LNCaP clone FGC (cell line): Measurements from ENCODE around the genes SOD3, SEL1L3 and RBPJ.

GRCh38 chr4:24067512-24068333 is 177.9 kb upstream of the PPARGC1A start:
- RRBS, 2 experiments: no CpG with 5 or more reads among the region's 12 CpGs

- RRBS, 2 experiments: no CpG with 5 or more reads among the region's 11 CpGs
Observed at GRCh38 chr4:24218998-24219833, 329.4 kb upstream of the PPARGC1A start.

DNA sequence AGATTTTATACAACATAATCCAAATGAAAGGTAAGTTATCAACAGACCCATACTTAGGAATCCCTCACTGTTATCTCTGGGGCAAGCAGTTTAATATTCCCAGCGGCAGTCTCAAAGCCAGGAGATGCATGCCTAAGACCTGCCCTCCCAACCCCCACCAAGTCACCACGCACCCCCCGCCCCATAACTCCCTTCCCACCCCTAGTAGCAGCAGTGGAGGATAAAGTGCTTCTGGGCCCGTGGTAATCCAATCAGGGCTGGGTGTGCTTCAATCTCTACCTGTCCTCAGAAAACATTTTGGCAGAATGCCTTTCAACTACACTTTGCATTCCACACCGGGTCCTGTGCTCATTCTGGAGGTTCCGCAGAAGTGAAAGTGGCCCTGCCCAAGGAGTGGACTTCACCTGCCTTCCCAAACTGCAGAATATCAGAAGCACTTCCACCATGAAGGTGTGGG is 322.4 kb downstream of the DHX15 start:
- RRBS, 2 experiments: no CpG with 5 or more reads among the region's 6 CpGs

DNA sequence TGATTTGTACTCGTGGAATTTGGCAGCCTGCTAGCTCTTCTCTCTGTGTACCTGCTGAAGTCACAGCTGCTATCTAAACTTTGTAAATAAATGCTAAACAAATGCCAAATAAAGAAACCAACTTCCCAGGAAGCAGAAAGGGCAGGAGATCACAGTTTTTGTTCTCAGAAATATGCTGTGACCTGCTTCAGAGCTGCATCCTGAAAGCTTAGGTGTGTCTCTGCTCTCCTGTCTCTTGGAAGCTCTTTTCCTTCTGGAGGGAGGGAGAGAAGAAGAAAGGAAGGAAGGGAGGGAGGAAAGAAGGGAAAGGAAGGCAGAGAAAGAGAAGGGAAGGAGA is 304.2 kb downstream of the DHX15 start:
- RRBS, 2 experiments: no CpG with 5 or more reads among the region's 1 CpG

DNA sequence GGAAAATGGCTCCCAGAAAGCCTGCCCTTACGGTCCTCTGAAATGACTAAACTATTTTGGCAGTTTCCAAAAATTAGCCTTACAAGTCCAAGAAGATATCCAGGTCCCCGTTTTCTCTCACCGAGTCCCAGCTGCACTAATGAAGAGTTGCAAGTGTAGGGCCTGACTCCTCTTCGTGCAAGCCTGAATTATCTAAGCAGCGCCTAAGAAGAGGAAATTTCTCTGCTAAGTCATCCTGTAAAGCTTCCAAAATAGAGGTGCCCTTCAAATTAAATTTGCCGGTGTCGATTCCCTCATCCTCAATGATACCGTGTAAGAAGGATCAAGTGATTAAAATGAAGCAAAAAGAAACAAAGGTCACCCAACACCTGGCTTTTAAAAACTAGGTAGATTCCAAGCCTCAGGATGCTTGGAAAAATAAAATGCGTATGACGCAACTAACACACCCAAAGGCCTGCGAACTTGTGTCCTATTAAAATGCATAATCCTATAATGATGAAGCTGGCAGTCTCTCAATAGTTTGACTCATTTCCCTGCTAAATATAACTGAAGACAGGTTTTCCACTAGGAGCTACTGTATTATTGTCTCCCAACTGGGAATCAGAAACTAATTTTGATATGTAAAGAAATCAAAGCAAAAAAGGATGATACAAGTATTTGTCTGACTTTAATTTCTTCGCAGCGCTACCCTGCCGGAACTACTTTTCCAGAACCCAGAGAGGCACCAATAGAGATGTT is 263.3 kb downstream of the DHX15 start:
- RRBS, 2 experiments: no CpG with 5 or more reads among the region's 14 CpGs

DNA sequence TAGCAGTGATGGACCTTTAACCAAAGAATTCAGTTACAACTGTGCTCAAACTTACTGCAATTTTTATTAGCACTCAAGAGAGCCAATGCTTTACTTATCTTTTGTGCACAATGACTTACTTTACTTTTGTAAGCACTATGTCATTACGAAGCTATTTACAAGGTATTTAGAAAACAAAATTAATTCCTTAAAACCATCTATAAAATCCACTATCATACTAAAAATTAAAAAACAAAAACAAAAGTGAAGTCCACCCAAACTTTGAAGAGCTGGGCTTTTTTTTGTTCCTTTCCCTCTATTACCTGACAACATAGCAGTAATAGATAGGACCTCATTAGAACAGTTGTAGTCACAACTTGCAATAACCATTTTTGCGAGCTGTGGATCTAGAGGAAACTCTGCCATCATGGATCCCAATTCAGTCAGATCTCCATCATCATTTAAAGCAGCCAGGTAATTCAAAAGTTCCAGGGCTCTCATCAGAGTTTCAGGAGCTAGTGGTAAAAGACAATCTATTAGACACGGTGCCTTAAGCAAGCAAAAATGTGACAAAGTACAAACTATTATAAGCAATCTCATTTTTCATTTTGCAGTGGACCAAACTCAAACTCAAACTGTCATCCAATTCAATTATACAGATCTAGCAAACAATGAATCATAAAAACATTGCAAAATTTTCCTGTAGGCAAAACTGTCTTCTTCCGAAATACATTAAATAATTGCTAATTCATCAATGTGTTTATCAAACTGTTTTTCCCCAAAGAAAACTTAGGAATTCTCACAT is 44.4 kb downstream of the DHX15 start:
- RRBS, 2 experiments: no CpG with 5 or more reads among the region's 4 CpGs

GRCh38 chr4:24657807-24658472 is 73.6 kb upstream of the DHX15 start:
- RRBS, 2 experiments: 90 to 91% methylated on average over 1 of the region's 15 CpGs

DNA sequence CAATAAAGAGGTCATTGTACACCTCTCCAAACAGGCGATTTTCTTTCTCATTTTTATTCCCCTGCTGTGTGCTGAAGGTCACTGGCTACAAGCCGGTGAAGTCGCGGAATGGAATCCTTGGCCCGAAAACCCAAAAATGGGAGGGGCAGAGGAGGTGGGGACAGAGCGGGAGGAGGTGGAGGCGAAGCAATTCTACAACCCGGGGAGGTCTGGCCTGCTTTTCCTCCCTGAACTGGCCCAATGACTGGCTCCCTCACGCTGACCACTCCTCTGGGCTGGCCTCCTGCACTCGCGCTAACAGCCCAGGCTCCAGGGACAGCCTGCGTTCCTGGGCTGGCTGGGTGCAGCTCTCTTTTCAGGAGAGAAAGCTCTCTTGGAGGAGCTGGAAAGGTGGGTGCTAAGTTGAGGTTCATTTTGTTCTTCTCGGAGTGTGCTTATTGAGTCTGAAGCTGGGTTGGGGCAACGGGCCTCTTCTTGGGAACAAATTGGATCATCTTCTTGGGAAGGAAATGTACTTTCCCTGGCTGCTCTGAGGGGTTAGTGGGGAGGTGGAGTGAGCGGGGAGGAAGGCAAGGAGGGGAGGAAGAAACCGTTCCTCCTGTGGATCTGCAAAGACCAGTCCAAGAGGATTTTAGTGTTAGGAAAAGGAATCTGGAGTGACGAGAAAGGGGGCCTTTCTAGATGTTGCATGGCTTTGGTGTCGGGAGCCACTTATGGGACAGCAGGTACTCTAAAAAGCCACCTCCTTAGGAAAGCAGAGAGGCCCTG is at the start of gene SOD3:
Gene SOD3, plus strand, starts transcription at position 312 of the 768 bp plus-strand sequence.
- RRBS, 2 experiments: 3 to 7% methylated on average over 7 of the region's 18 CpGs

- RRBS, 2 experiments: no CpG with 5 or more reads among the region's 11 CpGs
Observed at GRCh38 chr4:24838022-24838608, 42.7 kb downstream of the SOD3 start.

GRCh38 chr4:24842289-24842630 is 46.9 kb downstream of the SOD3 start:
- RRBS, 2 experiments: no CpG with 5 or more reads among the region's 9 CpGs

GRCh38 chr4:25406165-25406674 is 29.2 kb downstream of the ANAPC4 start:
- RRBS, 2 experiments: no CpG with 5 or more reads among the region's 4 CpGs

GRCh38 chr4:25795617-25796512 is 66.9 kb downstream of the SEL1L3 start:
- RRBS, 2 experiments: no CpG with 5 or more reads among the region's 11 CpGs

- RRBS, 2 experiments: 4% methylated on average over 60 of the region's 87 CpGs
Observed at GRCh38 chr4:25862646-25863405, at the start of gene SEL1L3. Gene SEL1L3 (minus strand): TSS chr4:25862988.

GRCh38 chr4:25912915-25913929 is 798 bp upstream of the SMIM20 start:
- RRBS, 2 experiments: no CpG with 5 or more reads among the region's 33 CpGs

DNA sequence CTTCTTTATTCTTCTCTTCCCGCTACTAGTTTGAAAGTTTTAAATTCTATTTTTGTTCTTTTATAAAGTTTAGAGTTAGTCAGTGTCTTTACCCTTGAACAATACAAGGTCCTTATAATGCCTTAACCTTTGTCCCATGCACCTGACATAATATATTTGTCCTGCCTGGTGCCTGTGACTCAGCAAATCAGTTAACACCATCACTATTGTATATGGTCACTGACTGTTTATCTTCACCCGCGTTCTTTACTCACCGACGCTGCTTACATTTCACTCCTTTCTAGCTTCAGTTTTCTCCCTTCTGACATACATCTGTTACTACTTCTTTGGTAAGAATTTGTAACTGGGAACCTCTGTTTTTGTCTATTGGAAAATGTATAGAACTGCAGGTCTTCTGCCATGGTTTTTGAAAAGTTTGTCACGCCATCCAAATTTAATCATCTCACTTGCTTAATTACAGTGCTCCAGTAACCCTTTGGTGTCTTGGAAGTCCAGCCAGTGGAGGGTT is 5.7 kb downstream of the SMIM20 start:
- RRBS, 2 experiments: no CpG with 5 or more reads among the region's 6 CpGs

- RRBS, 2 experiments: no CpG with 5 or more reads among the region's 13 CpGs
Observed at GRCh38 chr4:26022007-26022836, 108.2 kb downstream of the SMIM20 start.

DNA sequence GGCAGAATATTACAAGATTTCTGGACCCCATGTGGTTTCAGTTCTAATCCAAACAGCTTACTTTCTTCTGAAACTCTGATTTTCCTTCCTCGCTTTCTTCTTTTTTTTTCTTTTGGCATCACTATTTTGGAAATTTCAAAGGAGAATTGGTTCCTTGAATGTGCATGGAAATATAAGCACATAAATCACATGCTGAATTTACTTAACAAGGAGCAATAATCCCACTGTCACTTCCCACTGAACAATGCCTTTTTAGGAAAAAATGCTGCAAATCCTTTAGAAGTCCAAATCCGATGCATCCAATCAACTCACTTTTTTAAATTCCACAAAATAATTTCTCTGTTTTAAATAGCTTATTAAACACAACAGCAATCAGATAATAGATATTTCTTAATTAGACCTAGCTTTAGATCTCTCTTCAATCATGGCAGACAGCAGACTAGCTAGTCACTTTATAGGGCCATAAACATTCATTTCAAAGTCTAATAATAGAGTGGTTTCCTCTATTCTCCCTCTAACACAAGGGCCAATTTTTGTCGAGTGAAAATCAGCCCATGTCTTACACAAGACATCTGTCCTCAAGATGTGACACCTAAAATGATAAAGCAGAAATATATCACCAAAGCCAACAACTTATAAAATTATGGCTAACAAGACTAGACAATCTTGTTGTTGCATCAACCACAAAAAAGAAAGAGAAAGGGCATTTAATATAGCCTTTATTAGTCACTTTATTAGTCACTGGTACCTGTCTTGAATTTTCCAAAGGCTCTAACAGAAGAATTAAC is 161.3 kb downstream of the SMIM20 start:
- RRBS, 2 experiments: no CpG with 5 or more reads among the region's 3 CpGs

DNA sequence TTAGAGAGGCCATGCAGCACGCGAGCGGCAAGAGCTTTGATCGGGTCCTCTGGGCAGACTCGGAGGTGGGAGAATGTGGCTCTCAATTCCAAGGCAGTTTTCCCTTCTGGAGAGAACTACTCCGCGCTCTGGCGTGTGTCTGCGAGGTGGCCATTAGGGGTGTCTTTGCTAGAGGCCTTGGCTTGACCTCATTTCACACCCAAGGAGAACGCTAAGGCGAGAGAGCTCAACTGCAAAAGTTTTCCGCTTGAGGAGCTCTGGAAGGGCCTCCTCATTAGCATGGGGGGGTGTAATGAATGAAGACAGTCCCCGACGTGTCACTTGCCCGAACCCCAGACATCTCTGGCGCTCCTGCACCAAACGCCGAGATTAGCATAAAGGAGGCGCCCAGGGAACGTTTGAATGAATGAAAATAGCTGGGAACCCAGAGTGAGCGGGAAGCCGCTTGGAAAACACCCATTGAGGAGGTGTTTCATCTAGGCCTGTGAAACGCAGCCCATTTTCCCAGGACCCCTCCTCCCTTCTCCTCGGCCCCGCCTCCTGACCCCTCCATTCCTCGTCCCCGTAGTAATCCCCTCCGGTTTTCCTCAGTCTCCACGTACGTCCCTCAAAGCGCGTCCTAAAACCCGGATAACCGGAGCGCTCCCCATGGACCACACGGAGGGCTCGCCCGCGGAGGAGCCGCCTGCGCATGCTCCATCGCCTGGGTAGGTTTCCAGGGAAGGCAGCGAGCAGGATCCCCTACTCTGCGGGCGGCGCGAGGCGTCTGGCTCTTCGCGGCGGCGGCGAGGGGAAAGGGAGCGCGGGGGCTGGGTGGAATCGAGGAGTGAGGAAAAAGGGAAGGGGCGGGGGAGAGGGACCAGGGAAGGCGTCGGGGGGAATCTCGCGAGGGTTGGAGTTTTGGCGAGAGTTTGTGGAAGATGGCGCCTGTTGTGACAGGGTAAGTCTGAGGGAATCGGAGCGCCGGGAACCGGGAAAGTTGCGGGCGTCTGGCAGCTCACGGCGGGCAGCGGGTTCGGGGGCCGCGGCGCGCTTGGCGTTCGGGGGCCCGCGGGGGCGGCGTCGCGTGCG is at the start of gene RBPJ:
Gene RBPJ, plus strand, starts transcription at position 906 of the 1,071 bp plus-strand sequence.
- RRBS, 2 experiments: no CpG with 5 or more reads among the region's 86 CpGs

- RRBS, 2 experiments: no CpG with 5 or more reads among the region's 3 CpGs
Observed at GRCh38 chr4:26576514-26576876, 7.4 kb upstream of the TBC1D19 start.

- RRBS, 2 experiments: no CpG with 5 or more reads among the region's 1 CpG
Observed at GRCh38 chr4:26750847-26751342, 109.7 kb upstream of the STIM2 start.